Gastroesophageal sphincter (tissue), 4 donors: ENCODE results near the genes TRIM44 and TTC17.

DNA sequence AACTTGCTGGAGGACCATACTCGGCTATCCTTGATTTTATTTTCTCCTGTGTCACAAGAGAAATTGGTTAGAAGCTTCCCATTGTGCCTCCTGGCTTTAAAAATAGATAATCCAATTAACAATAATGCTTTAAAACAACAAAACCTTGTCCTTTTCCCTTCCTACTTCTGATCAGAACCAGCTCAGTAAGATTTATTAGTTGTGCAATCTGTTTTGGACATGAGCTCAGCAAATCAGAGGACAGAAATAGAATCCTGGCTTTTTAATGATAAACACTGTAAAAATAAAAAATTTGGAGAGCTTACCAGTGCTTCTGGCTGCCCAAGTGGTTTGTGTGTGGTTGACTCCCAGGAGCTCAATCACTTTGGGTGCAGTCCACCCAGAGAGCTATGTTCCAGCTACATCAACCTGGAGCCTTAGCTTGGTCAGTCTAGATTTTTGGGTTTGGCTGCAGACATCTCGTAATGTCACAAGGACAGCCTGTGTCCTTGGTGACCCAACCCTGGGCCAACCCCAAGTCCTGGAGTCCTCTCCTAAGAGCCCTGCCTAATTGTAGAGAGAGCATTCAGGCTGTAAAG is 28.4 kb downstream of the CD44 start:
- PRO-cap = bidirectional peak, plus-strand start at position 358 of the sequence, minus-strand start at position 179 of the sequence
- RAMPAGE, long total RNA, 4 experiments = no peak in any of the 4 experiments

GRCh38 chr11:35181319-35181776 is 42.4 kb downstream of the CD44 start:
- PRO-cap = no peak
- RAMPAGE, long total RNA, 4 experiments = no peak in any of the 4 experiments

- PRO-cap = no peak
- RAMPAGE, long total RNA, 4 experiments = no peak in any of the 4 experiments
Measured at GRCh38 chr11:35330679-35331261, 88.6 kb downstream of the SLC1A2 start.

- PRO-cap = no peak
- RAMPAGE, long total RNA, 4 experiments = no peak in any of the 4 experiments
Measured at GRCh38 chr11:35662303-35662557, 345 bp upstream of the TRIM44 start.

DNA sequence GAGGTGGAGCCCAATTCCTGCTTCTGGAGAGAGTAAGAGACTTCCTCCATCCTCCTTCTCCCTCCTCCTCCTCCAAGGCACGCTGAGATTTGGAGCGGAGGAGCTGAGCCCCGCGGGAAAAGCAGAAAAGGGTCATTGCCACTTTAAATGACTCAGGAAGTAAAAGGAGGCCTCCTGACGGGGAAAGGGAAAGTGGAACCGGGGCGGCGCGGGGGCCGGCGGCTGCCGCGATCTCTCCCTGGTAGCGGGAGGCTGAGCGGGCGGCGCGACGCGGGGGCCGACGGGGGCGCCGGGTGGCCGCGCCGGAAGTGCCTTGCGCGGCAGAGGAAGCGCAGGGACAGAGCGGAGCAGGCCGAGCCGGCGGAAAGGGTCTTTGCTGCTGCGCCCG is at the start of gene TRIM44:
TSS of gene TRIM44 (plus strand) at position 218 of the 388 bp plus-strand sequence.
- PRO-cap = bidirectional peak, plus-strand start at position 323 of the sequence, minus-strand start at position 254 of the sequence
- RAMPAGE, long total RNA, 4 experiments = start-site peak on the plus strand in 3 of 4 experiments, centred at positions 321 to 325 of the sequence, 357 to 1,430 reads per replicate

GRCh38 chr11:35968759-35969557 is 25.1 kb downstream of the LDLRAD3 start:
- PRO-cap = no peak
- RAMPAGE, long total RNA, 4 experiments = no peak in any of the 4 experiments

DNA sequence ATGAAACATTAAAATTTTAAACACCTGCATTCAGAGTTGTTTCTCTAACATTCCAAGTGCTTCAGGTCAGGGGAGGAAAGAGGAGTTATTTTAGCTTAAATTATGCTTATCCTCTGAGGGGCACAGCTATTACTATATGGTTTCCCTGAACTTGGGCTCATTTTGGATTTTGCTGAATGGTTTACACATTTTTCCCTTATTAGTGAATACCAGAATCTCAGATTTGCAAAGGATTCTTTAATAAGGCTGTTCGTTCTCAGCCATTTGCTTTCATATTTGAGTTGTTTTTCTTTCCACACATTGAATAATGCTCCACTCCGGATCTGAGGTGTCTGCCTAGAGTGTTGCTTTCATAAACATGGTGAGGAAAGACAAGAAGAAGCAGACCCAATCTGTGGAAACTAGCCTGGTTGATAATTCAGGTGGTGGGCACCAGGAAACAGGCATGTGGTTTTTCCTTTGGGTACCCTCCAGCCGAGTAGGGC is 34.9 kb downstream of the LDLRAD3 start:
- PRO-cap = no peak
- RAMPAGE, long total RNA, 4 experiments = no peak in any of the 4 experiments

DNA sequence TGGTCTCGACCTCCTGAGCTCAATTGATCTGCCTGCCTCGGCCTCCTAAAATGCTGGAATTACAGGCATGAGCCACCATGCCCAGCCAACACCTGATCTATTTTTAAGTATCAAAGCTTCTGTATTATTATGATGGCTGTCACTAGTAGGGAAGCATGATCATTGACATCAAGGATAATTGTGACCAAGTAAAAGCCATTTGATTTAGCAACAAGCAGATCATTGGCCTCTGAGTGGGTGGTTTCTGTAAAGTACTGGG is 60.0 kb downstream of the PRR5L start:
- PRO-cap = no peak
- RAMPAGE, long total RNA, 4 experiments = no peak in any of the 4 experiments

DNA sequence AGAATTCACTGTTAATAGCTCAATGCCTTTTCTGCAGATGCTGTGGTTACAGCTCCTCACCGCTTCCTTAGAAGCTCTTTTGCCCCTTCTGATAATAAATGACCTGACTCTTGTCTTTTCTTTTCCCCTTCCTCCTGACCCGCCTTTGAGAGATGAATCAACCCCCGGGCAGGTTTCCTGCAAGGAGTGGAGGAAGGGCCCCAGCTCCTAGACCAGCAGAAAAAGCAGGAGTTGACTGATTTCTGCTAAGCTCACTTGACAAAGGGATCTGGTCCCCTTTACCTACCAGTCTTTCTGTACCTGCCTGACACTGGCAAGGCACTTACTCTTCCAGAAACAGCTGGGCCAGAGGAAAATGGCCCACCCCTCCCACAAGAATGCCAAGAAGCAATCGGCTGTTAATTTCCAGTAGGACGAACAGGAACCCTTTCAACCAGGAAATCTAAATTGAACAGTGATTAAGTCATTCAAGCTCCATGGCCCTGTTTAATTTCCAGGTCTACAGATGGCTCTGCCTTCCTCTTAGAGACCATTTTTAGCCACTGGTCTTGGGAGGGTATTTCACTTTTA is 67.4 kb downstream of the PRR5L start:
- PRO-cap = no peak
- RAMPAGE, long total RNA, 4 experiments = no peak in any of the 4 experiments

DNA sequence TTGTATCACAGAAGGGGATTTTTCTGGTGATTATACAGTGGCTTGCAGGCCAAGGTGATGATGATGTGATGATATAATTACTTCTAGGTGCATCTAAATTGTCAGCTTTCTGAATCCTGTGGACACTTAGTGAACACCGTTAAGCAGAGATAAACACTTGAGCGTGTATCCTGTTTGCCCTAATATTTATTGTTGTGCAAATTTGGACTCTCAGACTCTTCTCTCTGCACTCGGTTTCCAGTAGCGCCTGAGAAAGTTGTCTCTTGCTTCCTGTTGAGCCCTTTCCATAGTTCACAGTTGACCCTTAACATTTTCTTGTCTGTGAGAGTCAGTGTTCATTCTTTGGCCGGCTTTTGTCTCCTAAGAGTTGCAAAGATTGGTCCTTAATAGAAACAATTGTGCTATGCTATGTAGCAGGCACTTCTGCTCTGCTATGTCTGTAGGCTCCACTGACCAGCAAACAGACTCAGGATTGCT is 89.3 kb downstream of the PRR5L start:
- PRO-cap = no peak
- RAMPAGE, long total RNA, 4 experiments = no peak in any of the 4 experiments

DNA sequence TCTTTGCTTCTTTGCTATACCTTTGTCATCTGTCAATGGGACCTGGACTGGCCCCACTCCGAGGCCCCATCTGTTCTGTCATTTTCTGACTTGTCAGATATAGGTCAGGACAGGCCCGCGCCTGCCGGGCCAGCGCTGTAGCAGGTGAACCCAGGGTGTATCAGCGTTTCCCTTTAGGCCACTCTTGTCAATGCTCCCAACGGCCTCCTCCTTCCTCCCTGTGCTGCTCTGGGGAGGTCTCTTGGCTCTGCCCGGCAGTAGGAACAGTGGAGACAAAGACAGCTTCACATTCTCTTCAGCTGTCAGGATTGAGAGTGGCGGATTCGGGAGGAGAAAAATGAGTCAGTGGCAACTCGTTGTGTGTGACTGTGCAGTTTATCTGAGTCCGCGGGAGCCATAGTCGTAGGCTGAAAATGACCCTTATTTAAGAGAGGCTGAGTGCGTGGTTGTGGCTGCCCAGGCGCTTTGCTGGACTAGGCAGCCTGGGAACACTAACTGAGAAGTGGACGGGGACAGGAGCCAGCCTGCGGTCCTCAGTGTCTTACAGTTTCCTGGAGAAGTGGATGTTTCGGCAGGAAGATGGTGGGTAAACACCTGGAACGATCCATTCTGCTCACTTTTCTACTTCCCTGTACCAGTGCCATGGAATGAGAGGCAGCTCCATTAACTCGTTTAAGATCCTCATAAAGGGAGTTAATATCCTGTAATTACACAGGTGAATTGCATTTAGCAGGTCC is 102.3 kb downstream of the PRR5L start:
- PRO-cap = no peak
- RAMPAGE, long total RNA, 4 experiments = no peak in any of the 4 experiments

DNA sequence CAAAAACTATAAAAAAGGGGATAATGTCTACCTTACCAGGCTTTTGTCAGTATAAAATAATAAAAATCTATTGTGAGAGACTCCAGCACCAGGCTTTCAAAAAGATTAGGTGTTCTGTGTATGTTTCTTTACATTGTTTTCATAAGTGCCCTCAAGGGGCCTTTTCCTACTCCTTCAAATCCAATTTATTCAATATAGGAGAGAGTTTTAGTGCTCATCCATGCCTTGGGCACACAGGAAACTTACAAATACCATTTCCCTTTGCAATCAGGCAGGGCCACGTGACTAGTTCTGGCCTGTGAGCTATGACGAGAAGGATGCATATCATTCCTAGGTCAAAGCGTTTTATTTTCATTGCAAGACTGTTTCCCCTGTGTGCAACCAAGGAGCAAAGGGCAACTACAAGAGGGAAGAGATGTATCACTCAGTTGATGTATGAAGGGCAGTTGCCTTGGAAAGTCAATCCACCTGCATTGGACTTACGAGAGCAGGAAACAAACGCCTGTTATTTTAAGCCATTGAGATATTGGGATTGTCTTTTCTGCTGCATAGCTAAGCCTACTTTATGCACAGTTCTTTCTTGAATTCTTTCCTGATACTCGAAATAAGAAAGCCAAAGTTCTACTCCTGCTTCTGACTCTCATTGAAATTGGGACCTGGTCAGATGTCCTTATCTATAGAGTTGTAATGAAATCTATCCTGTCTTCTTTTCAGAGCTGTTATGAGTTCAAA is 2.0 kb upstream of the TRAF6 start:
- PRO-cap = no peak
- RAMPAGE, long total RNA, 4 experiments = no peak in any of the 4 experiments

- PRO-cap = no peak
- RAMPAGE, long total RNA, 4 experiments = no peak in any of the 4 experiments
Measured at GRCh38 chr11:40453360-40453830, 1006.1 kb downstream of the LRRC4C start.

GRCh38 chr11:43358678-43359113 is at the start of gene TTC17:
TTC17 (plus strand) TSS chr11:43358920.
- PRO-cap = bidirectional peak, plus-strand start at chr11:43358943, minus-strand start at chr11:43358815
- RAMPAGE, long total RNA, 4 experiments = start-site peak on the plus strand in 4 of 4 experiments, at chr11:43358932-43358956 at its widest, 881 to 1,647 reads per replicate

DNA sequence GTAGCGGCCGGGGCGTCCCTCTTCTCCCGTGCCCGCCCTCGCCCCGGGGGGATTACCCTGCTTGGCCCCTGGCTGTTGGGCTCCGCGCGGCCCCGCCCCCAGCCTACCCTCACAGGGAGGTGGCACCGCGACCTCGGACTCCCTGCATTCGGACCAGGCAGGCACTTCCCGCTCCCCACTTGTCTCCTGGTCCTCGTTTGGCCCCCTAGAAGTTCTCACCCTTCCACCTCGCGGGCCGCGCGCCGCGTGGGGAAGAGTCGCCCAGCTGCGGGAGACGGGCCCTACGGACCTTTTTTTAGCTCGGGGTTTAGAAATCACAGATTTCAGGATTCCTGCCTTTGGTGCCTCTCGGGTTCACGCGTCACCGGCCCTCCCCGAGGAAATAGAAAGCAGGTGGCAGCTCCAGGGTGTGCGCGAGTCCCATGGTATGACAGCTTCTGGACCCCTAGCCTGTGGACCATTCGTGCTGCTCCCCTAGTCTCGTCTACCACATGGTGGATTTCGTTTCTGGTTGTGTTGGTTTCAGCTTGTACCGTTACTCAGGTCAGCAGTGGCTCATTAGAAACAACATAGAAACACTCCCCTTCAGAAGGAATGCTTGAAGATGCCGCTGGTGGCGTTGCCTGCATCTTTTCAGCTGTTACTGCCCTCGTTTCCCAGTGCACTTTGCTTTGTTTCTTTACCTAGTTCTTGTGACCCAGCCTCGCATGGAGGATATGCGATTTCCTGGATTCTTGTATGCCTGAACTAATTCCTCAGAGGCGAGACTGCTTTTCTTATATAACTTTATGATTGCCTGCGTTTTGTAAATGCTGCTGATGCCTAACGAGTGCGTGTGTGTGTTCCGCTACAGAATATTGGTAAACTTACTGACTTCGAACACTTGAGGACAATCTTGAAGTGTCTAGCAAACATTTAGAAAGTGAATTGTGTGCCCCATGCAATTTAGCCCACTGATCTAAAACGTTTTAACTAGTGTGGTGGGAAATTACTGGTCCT is 693 bp downstream of the TTC17 start:
- PRO-cap = bidirectional peak, plus-strand start at position 145 of the sequence, minus-strand start at position 51 of the sequence; unidirectional peak, minus-strand start at position 645 of the sequence
- RAMPAGE, long total RNA, 4 experiments = no peak in any of the 4 experiments

DNA sequence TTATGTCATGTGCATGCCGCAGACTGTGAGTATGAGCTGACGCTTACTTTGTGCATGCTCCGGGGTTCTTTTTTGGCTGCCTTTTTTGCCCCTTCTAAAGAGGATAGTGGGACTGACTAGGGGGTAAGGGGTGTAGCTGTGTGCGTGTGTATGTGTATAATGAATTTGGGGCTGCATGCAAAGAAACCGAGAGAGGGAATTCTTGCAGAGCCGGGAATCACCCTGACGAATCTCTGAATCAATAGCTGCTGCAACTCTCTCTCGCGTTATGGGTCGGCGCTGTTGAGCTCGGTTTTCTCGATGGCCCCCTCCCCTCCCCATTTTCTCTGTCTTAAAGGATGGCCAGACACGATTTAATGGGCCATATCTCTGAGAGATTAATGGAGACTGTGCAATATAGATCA is 103.9 kb upstream of the HSD17B12 start:
- PRO-cap = no peak
- RAMPAGE, long total RNA, 4 experiments = no peak in any of the 4 experiments

DNA sequence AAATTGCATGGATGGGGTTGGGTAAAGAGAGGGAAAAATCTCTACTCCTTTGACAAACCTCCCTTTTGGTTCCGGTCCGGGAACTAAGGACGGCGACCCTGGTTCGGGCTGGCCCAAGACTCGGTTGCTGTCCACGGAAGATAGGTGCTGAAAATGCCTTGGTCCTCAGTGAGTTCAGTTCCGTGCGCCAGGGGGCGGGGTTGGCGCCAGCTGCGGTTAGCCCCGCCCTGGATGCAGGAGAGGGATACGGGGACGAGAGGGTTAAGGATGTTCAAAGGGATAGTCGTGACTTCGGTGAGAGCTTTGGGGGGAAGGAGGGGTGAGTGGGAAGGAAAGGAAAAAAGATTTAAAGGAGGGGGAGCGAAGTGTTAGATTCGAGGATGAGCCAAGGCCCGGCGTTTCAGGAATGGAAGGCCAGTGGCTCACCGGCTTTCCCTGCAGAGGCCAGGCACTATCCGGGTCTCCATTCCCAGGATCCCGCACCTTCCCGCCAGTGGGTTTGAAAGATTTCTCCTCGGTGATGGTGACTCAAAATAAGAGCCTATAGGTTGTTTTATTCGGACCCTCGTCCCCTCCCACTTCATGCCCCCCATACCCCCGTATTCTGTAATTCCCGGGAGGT is 103.4 kb upstream of the HSD17B12 start:
- PRO-cap = no peak
- RAMPAGE, long total RNA, 4 experiments = no peak in any of the 4 experiments

- PRO-cap = no peak
- RAMPAGE, long total RNA, 4 experiments = no peak in any of the 4 experiments
Measured at GRCh38 chr11:43578889-43580176, 101.2 kb upstream of the HSD17B12 start.

DNA sequence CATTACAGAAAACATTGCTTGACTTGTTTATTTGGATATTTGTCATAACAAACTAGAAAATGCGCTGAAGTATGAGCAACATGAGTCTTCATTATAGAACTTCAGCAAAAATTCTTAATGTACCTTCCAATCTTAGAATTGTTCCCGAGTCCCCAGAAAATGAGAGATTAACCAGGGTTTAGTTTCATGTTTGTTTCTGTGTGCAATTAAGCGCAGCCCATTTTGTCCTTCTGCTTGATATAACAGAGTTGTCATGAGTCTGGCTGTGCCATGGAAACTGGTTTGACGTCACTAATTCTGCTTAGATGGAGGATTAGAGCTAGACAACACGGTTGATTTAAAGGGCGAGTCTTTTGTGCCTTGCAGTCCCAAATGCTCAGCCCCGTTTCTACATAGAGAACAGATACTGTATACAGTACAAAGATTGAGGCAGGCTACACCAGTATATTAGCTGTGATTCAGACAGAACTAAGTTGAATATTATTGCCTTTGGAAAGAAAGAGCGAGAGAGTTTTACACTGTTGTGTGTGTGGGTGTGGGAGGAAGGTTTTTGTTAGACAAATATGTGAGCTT is 45.6 kb upstream of the ALKBH3 start:
- PRO-cap = no peak
- RAMPAGE, long total RNA, 4 experiments = no peak in any of the 4 experiments

- PRO-cap = bidirectional peak, plus-strand start at chr11:43923745, minus-strand start at chr11:43923862
- RAMPAGE, long total RNA, 4 experiments = no peak in any of the 4 experiments
Measured at GRCh38 chr11:43922988-43924195, 19.0 kb upstream of the C11orf96 start.